Subcutaneous adipose tissue (tissue), 3 donors: ENCODE results near the genes ACADVL, SHBG and WRAP53.

DNA sequence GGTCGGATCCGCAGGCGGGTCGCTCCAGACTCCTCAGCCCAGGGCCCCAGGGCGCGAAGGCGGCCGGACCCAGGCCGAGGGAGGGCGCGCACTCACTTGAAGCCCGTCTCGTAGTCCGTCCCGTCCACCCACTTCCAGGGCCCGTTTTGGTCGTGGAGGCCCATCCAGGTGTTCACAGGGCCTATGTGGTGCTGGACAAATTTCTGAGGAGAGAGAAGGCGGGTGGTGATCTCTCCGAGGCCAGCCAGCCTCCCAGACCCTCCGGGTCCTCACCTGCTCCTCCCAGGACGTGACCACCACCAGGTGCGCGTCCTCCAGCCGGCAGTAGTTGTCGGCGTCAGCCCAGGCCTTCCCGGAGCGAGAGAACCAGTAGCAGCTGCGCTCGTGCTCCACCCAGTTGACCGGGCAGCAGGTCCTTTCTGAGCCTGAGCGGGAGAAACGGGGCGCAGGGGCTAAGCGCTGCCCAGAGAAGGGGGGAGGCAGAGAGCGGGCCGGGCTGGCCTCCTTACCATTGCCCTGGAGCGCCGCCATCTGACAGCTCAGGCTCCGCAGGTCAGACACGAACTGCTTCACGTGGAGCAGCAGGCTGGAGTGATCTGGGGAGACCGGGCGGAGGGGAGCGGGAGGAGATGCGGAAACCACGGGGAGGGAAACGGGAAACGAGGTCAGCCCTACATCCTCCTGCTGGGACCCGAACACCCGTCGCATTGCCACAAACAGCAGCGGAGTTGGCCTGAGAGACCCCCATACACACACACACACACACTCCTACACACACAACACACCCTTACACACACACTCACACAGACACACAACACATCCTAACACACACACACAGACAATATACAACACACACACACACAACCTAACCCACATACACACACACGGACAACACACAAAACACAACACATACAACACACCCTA is 5.0 kb downstream of the ASGR1 start:
- PRO-cap, result no peak
- RAMPAGE, long total RNA, 3 experiments, result no peak in any of the 3 experiments

GRCh38 chr17:7219359-7220088 is at the start of gene ACADVL:
TSS of gene ACADVL (plus strand) at chr17:7219938.
- PRO-cap, result bidirectional peak, plus-strand start at chr17:7219938, minus-strand start at chr17:7219757
- RAMPAGE, long total RNA, 3 experiments, result no peak in any of the 3 experiments

GRCh38 chr17:7226027-7226905 is 6.5 kb downstream of the ACADVL start:
- PRO-cap, result no peak
- RAMPAGE, long total RNA, 3 experiments, result no peak in any of the 3 experiments

- PRO-cap, result no peak
- RAMPAGE, long total RNA, 3 experiments, result no peak in any of the 3 experiments
These were observed 1.2 kb upstream of the PHF23 start for GRCh38 chr17:7240152-7241120.

GRCh38 chr17:7241121-7241662 is 1.1 kb downstream of the GABARAP start:
- PRO-cap, result unidirectional peak, minus-strand start at chr17:7241195
- RAMPAGE, long total RNA, 3 experiments, result no peak in any of the 3 experiments

GRCh38 chr17:7293627-7294323 is 664 bp downstream of the YBX2 start:
- PRO-cap, result no peak
- RAMPAGE, long total RNA, 3 experiments, result no peak in any of the 3 experiments

GRCh38 chr17:7315757-7316399 is 718 bp upstream of the GPS2 start:
- PRO-cap, result no peak
- RAMPAGE, long total RNA, 3 experiments, result no peak in any of the 3 experiments

GRCh38 chr17:7405666-7406318 is 1.9 kb upstream of the NLGN2 start:
- PRO-cap, result no peak
- RAMPAGE, long total RNA, 3 experiments, result start-site peak on the plus strand in 1 of 3 experiments, at chr17:7405731-7405964 at its widest, 10 reads per replicate

GRCh38 chr17:7436868-7437444 is 1.7 kb downstream of the TMEM102 start:
- PRO-cap, result bidirectional peak, plus-strand start at chr17:7437205, minus-strand start at chr17:7437021
- RAMPAGE, long total RNA, 3 experiments, result no peak in any of the 3 experiments

DNA sequence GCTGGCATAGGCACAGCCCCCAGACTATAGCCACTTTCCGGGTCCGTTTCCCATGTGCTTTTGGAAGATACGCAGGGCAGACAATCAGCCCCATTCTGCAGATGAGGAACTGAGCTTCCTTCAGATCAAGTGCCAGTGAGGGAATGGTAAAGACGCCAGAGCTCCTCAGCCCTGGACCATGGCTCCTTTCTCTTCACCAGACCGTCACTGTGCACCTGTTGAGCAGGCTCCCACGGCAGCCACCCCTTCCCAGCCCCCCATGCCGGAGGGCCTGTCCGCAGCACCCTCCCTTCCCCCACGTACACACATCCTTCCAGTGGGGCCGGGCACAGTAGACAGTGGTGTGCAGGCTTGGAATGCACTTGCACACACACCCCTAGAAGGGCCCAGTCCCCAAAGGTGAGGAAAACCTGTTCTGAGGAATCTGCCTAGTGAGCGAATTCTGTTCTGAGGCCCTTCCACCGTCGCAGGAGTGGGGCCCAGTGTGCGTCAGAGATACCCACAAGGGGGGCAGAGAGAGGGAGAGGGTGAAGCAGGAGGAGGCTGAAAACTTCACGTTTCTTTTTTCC is 2.1 kb downstream of the ZBTB4 start:
- PRO-cap, result unidirectional peak, plus-strand start at position 513 of the sequence
- RAMPAGE, long total RNA, 3 experiments, result no peak in any of the 3 experiments

DNA sequence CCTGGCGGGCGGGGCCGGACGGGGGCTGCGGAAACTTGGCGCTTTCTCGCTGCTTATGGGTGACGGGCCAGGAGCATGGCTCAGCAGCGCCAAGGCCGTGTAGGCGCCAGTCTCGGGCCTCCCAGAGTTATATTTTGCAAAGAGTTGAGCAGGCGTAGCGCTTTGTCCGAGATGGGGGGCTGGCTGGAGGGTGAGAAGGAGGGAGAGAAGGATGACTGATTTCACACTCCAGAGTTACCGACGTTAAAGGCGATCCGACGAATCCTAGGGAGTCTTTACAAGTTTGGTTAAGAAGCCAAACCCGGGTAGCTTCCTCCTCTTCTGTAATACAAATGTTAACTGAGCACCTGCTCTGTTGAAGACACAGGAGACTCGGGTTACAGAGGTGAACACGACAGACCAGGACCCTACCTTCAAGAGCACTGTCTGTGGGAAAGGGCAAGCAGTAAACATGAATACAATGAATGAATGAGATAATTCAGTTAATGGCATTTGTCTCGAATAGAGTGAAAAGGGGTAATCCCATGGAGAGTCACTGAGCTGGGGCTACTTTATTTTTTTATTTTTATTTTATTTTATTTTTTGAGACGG is 3.7 kb downstream of the SLC35G6 start:
- PRO-cap, result no peak
- RAMPAGE, long total RNA, 3 experiments, result no peak in any of the 3 experiments

- PRO-cap, result no peak
- RAMPAGE, long total RNA, 3 experiments, result no peak in any of the 3 experiments
These were observed 17.8 kb downstream of the SLC35G6 start for GRCh38 chr17:7498880-7499648.

- PRO-cap, result no peak
- RAMPAGE, long total RNA, 3 experiments, result no peak in any of the 3 experiments
These were observed 26.9 kb downstream of the SLC35G6 start for GRCh38 chr17:7507947-7508664.

DNA sequence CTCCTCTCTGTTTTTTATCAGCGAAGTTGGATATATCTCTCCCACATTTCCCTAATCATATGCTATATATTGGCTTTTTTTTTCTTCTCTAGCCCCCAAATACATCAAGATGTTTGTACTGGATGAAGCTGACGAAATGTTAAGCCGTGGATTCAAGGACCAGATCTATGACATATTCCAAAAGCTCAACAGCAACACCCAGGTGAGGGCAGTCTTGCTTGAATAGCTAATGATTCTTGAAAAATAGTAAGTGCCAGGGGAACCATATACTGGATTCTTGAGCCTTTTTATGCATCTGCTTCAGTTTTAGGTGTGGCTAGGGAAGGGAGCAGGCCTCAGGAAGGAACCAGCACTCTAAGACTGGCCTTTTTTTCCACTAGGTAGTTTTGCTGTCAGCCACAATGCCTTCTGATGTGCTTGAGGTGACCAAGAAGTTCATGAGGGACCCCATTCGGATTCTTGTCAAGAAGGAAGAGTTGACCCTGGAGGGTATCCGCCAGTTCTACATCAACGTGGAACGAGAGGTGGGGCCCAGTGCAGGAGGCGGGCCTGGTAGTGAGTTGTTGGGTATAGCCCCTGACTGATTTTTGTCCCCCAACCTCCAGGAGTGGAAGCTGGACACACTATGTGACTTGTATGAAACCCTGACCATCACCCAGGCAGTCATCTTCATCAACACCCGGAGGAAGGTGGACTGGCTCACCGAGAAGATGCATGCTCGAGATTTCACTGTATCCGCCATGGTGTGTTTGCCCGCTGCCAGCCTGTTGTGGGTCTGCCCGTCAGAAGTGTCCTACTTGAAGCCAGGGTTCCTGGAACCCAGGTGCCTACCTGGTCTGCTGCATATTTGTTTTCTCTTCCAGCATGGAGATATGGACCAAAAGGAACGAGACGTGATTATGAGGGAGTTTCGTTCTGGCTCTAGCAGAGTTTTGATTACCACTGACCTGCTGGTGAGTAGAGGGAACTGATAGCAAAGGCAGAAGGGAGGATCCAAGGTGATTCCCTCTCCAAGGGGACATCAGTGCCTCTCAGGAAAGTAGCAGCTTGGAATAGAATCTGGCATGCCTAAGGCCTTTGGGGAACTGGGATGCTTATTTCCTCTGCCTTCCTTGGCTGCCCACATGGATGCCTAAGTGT is 2.1 kb upstream of the CD68 start:
- PRO-cap, result no peak
- RAMPAGE, long total RNA, 3 experiments, result no peak in any of the 3 experiments

- PRO-cap, result no peak
- RAMPAGE, long total RNA, 3 experiments, result no peak in any of the 3 experiments
These were observed 1.2 kb downstream of the CD68 start for GRCh38 chr17:7580638-7581088.

- PRO-cap, result unidirectional peak, minus-strand start at chr17:7589424
- RAMPAGE, long total RNA, 3 experiments, result start-site peak on the minus strand in 1 of 3 experiments, at chr17:7589380-7589445 at its widest, 33 reads per replicate
These were observed 543 bp downstream of the SOX15 start for GRCh38 chr17:7589280-7589822.

DNA sequence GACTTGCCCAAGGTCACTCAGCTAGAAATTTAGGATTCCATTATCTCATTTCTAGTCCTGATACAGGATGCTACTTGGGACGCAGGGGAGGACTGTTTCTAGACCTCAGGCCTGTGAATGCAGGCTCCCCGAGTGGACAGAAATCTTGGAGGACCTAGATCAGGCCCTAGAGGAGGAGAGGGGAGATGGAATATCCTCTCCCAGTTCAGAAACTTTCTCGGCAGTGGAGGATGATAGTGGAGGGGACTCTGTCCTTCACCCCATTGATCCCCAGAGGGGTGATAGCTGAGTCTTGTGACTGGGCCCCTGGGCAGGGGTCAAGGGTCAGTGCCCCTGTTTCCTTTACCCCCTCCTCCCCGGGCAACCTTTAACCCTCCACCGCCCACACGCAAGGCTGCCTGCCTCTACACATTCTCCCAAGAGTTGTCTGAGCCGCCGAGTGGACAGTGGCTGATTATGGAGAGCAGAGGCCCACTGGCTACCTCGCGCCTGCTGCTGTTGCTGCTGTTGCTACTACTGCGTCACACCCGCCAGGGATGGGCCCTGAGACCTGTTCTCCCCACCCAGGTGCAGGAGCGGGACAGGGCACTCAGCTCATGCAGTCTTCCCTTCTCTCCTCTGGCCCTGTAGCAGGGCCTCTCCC is at the start of gene SHBG:
SHBG (plus strand) TSS at position 419 of the 643 bp plus-strand sequence.
- PRO-cap, result no peak
- RAMPAGE, long total RNA, 3 experiments, result no peak in any of the 3 experiments

DNA sequence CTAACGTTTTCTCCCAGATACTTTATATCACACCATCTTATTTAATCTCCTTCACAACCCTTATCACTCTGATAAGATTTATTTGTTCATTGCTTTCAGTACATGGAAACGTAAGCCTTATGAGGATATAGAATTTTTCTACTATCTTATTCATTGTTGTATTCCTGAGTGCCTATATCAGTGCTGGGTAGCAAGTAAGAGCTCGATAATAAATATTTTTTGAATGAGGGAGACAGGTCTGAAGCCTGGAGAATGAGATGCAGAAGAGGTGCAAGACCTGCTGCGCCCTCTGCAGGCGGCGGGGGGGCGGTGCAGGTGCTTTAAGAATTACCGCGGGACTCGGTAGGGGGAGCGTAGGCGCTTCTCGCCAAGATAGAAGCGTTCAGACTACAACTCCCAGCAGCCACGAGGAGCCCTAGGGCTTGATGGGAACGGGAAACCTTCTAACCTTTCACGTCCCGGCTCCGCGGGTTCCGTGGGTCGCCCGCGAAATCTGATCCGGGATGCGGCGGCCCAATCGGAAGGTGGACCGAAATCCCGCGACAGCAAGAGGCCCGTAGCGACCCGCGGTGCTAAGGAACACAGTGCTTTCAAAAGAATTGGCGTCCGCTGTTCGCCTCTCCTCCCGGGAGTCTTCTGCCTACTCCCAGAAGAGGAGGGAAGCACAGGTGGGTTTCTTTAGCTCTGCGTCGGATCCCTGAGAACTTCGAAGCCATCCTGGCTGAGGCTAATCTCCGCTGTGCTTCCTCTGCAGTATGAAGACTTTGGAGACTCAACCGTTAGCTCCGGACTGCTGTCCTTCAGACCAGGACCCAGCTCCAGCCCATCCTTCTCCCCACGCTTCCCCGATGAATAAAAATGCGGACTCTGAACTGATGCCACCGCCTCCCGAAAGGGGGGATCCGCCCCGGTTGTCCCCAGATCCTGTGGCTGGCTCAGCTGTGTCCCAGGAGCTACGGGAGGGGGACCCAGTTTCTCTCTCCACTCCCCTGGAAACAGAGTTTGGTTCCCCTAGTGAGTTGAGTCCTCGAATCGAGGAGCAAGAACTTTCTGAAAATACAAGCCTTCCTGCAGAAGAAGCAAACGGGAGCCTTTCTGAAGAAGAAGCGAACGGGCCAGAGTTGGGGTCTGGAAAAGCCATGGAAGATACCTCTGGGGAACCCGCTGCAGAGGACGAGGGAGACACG is at the start of gene WRAP53:
WRAP53 (plus strand) TSS at position 584 of the 1,187 bp plus-strand sequence.
- PRO-cap, result no peak
- RAMPAGE, long total RNA, 3 experiments, result start-site peak on the plus strand in 2 of 3 experiments, centred at positions 565 to 573 of the sequence, 10 to 15 reads per replicate

DNA sequence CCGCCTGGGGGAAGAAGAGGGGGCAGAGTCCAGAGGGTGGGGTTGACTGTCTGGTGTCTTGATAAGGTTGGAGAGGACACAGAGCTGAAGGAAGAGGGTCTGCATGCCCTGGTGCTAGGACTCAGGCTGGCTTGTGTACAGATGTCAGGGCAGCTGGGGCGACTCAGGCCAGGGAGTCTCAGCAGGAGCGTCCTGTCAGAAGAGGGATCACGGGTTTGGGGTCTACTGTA is 5.3 kb downstream of the KDM6B start:
- PRO-cap, result no peak
- RAMPAGE, long total RNA, 3 experiments, result no peak in any of the 3 experiments

GRCh38 chr17:7845729-7846782 is 8.8 kb upstream of the TMEM88 start:
- PRO-cap, result no peak
- RAMPAGE, long total RNA, 3 experiments, result no peak in any of the 3 experiments